ENCODE measurements around the gene SLC6A19.

- PRO-cap: no peak
Observed at GRCh38 chr5:12198-12735, 79.7 kb upstream of the PLEKHG4B start.

GRCh38 chr5:196998-197465, 5.7 kb downstream of the LRRC14B start:
- PRO-cap: no peak

- PRO-cap: no peak
Observed at GRCh38 chr5:205346-206253, 12.4 kb downstream of the CCDC127 start.

- PRO-cap: no peak
Observed at GRCh38 chr5:279940-280613, 8.6 kb downstream of the PDCD6 start.

DNA sequence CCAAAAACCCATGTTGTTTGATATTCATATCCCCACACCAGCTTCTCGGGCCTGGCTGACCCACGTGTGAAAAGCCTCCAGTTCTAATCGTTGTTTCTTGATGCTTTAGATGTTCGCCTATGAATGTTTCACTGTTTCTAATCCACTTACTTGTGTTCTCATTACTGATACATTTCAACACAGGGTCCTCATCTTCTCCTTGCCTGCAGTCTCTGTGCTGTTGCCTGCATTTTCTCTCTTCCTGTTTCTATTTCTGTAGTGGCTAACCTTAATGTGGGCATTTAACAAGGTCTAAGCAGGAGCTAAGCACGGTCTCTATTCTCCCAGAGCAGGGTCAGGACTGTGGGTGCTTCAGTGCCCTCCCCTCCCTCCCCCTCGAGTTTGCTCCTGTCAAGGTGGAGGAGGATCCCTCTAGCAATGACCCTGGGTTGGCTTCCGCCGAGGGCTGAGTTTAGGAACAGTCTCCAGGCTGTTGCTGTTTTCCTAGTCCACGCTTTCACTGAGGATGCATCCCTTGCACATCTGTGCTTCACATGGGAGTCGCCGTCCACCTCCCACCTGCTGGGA, 2.5 kb upstream of the EXOC3 start:
- PRO-cap: no peak

GRCh38 chr5:474706-475535, 31.9 kb downstream of the EXOC3 start:
- PRO-cap: no peak

- PRO-cap: no peak
Observed at GRCh38 chr5:692453-693116, 567 bp downstream of the TPPP start.

GRCh38 chr5:960582-961082, 48.0 kb upstream of the NKD2 start:
- PRO-cap: no peak

GRCh38 chr5:1003354-1003832, 5.2 kb upstream of the NKD2 start:
- PRO-cap: no peak

GRCh38 chr5:1008903-1009287, 293 bp downstream of the NKD2 start:
- PRO-cap: no peak

GRCh38 chr5:1063839-1065130, 47.6 kb downstream of the SLC12A7 start:
- PRO-cap: no peak

DNA sequence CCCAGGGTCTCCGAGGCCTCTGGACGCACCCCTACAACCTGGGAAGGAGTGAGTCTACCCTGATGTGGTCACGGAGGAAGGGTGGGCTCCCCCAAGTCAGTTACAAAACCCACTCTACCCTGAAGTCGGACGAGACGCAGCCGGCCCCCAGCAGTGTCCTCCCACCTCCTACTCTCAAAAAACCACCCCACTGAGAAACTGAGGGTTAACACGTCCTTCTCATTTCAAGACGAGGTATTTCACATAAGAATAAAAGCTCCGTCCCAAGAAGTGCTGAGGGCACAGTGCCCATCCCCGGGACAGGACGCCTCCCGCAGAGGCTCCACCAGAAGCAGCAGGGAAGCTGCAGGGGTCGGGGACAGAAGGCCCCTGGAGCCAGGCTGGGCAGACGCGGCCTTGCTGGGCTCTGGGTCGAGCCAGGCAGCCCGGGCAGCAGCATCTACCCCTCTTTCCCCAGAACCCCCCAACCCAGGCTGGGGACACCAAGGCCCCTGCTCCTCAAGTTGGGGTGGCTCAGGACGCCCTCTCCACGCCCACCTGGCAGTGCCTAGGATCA, 2.6 kb downstream of the SLC12A7 start:
- PRO-cap: no peak

- PRO-cap: no peak
Observed at GRCh38 chr5:1122557-1122884, 10.7 kb upstream of the SLC12A7 start.

GRCh38 chr5:1201287-1201939, at the start of gene SLC6A19:
Gene SLC6A19, plus strand, starts transcription at chr5:1201595.
- PRO-cap: no peak

- PRO-cap: no peak
Observed at GRCh38 chr5:1481269-1481626, 36.0 kb upstream of the SLC6A3 start.

GRCh38 chr5:1516825-1517553, 6.8 kb downstream of the LPCAT1 start:
- PRO-cap: no peak

GRCh38 chr5:1555068-1556021, 31.6 kb upstream of the LPCAT1 start:
- PRO-cap: no peak

DNA sequence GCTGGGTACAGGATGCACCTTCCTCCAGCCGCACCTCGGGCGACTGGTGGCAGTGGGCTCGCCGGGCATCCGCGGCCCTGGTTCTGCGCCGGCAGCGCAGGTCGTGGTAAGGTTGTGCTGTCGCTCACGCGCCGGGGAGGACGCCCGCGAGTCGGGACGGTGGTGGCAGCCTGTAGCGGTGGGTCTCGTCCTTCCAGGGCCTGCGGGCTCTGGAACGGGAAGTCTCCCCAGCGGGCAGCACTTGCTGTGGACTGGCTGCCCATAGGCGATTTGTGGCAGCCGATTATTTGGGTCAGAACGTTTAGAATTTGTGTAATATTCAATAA, 315 bp downstream of the NDUFS6 start:
- PRO-cap: no peak

GRCh38 chr5:1836124-1836830, 35.1 kb downstream of the NDUFS6 start:
- PRO-cap: no peak

GRCh38 chr5:1878236-1878655, 4.5 kb downstream of the IRX4 start:
- PRO-cap: no peak